T47D (cell line): ENCODE measurements around the gene DPH1.

GRCh38 chr17:1775062-1775261, 13.1 kb downstream of the SERPINF1 start:
- RRBS: no CpG with 5 or more reads among the region's 4 CpGs

GRCh38 chr17:1783185-1784316, 21.7 kb downstream of the SERPINF1 start:
- RRBS: 73% methylated on average over 4 of the region's 32 CpGs

DNA sequence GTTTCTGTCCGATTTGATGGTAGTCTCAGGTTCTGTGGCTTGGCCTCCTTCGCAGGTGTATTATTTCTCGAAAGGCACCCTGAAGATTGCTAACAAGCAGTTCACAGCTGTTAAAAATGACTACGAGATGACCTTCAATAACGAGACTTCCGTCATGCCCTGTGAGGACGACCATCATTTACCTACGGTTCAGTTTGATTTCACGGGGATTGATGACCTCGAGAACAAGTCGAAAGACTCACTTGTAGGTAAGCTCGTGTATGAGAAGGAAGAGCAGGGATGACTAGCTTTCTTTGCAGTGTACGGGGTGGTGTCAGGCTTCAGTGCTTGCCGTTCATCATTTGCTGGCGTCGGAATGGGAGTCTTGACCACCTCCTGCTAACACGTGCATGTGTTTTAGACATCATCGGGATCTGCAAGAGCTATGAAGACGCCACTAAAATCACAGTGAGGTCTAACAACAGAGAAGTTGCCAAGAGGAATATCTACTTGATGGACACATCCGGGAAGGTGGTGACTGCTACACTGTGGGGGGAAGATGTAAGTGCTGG, 49.4 kb downstream of the RPA1 start:
- RRBS: no CpG with 5 or more reads among the region's 20 CpGs

GRCh38 chr17:2027658-2028024, 2.3 kb upstream of the DPH1 start:
- RRBS: no CpG with 5 or more reads among the region's 7 CpGs

DNA sequence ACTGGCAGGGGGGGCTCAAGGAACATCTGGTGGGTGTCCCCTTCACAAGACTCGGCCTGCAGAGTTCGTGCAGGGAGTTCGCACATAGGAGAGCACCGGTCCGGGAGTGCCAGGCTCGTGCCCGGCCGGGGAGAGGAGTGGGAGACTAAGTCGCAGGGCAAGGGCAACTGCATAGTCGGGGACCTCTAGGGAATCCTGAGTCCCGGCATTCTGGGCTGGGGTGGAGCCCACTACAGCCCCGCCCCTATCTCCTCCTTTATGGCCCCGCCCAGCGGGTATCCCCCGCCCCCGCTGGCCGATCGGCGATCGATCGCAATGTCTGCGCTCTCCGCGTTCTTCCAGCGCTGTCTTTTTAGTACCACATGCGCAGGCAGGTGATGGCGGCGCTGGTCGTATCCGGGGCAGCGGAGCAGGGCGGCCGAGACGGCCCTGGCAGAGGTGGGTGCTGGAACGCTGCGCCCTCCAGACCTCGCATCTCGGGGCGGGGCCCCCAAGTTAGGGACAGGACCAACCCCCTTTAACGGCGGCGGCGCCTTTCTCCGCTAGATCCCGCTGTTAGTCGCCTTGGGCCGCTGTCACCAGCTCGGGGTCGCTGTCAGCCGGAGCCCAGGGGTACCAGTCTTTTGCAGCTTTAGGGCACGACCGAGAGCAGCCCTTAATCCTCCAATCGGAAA, at the start of gene DPH1:
Gene DPH1 (plus strand): TSS at position 361 of the 674 bp plus-strand sequence.
- RRBS: 2% methylated on average over 2 of the region's 53 CpGs

- RRBS: no CpG with 5 or more reads among the region's 9 CpGs
Observed at GRCh38 chr17:2062406-2063103, 7.7 kb downstream of the HIC1 start.

GRCh38 chr17:2173009-2173461, 118.1 kb downstream of the HIC1 start:
- RRBS: no CpG with 5 or more reads among the region's 1 CpG

GRCh38 chr17:2176457-2176798, 121.5 kb downstream of the HIC1 start:
- RRBS: no CpG with 5 or more reads among the region's 5 CpGs

GRCh38 chr17:2215499-2216232, 87.9 kb downstream of the SMG6 start:
- RRBS: no CpG with 5 or more reads among the region's 18 CpGs

DNA sequence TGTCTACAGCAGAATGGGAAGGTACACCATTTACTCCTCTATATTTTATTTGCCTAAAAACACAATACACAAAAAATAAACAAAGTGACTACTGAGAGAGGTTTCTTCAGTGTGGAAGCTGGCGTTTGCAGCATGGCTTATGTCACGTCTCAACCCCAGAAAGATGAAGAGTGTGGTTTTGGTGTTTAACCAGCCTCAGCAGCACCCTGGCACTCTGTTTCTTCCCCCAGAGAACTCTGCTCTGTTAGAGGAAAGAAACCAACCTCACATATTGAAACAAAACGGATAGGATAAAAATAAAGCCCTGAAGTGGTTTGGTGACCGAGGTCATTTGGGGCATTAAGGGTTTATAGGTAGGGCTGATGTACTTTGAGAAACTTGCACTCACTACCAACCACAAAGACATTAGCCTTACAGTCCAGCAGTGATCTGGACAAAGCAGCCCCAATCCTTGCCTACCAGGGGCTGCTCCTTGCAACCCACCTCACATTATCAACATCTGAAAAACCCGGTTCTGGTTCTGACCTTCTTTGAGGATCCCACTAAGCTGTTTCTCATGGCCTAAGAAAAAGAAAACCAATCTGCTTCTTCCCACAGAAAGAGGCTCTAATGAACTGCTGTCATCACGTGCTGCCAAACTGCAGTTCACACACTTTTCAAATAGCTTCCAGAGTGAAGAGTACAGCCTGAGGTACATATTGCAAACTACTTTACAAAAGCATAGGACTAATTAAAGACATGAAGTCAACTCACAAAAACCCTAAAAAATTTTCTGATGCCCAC, 37.0 kb downstream of the SMG6 start:
- RRBS: no CpG with 5 or more reads among the region's 6 CpGs

GRCh38 chr17:2304101-2304388, 295 bp downstream of the SRR start:
- RRBS: 2% methylated on average over 6 of the region's 12 CpGs

DNA sequence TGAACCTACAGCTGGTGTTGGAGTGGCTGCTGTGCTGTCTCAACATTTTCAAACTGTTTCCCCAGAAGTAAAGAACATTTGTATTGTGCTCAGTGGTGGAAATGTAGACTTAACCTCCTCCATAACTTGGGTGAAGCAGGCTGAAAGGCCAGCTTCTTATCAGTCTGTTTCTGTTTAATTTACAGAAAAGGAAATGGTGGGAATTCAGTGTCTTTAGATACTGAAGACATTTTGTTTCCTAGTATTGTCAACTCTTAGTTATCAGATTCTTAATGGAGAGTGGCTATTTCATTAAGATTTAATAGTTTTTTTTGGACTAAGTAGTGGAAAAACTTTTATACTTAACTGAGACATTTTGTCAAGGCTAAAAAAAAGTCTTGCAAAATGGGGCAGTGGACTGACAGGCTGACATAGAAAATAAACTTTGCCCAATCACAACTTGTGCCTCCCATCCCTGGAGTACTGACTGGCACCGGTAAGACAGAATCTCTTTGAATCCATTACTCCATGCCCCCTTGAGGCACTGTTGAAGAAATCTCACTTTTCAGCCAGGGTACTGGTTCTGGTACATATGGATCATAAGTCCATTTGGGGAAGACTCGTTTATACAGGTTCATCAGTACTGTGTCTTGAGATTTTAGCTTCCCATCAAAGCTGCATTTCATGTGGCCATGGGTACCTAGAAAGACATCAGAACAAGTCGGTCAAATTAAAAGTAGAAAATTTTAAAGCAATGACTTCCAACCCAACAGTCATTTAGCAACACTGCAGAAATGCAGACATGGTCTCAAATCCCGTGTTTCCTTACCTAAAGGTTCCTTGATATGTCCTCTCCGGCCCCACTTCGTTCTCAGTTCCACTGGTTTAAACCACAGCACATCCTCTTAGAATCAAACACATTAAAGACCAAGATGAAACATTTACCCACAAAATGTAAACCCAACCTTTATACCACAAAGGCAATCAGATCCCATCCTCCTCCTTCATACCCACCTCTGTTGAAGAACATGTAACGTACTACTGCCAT, 12.2 kb downstream of the TSR1 start:
- RRBS: no CpG with 5 or more reads among the region's 7 CpGs

DNA sequence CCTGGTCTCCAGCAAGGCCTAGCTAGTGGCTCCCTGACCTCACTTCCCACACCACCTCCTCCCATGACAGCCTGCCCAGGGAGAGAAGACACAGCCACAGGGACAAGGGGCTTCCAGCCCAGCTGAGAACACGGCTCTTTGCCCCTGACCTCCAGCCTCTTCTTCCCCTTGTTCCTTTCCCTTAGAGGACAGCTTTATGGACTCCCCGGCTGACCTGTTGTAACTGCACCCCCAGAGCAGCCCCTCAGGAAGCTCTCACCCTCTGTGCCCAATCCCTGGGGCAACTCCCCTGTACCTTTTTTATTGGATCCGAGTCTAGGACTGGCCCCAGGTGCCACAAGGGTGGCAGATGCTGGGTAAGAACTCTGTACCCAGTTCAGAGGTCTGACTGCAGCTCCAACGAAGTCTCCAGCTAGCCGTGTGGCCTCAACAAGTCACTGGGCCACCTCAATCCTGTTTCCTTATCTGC, 17.5 kb downstream of the MNT start:
- RRBS: no CpG with 5 or more reads among the region's 5 CpGs

DNA sequence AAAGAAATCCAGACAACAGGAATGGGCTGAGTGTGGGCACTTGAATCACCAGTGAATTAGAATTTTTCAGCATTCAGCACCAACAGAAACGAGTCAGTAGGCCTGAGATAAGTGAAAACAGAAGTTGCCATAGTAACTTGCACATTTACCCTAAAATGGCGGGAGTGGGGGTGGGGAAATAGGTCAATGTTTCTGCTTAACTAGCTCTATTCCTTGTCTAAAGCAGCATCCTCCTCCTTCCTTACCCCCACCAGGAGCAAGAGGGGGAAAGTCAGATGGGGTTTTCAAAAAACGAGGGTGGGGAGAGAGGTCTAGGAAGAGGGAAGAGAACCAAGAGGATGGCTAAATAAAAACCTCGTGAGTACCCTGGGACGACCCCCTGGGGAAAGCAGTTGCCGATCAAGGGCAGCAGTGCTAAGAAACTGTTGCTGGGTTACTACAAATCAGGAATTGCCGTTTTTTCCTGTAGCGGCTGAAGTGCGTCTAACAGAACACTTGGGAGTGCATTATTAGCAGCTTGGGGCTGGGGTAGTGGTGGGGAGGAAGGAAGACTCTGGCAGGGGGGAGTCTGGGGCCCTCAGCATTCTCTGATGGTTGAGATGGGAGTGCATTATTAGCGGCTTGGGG, 34.4 kb upstream of the MNT start:
- RRBS: no CpG with 5 or more reads among the region's 10 CpGs

DNA sequence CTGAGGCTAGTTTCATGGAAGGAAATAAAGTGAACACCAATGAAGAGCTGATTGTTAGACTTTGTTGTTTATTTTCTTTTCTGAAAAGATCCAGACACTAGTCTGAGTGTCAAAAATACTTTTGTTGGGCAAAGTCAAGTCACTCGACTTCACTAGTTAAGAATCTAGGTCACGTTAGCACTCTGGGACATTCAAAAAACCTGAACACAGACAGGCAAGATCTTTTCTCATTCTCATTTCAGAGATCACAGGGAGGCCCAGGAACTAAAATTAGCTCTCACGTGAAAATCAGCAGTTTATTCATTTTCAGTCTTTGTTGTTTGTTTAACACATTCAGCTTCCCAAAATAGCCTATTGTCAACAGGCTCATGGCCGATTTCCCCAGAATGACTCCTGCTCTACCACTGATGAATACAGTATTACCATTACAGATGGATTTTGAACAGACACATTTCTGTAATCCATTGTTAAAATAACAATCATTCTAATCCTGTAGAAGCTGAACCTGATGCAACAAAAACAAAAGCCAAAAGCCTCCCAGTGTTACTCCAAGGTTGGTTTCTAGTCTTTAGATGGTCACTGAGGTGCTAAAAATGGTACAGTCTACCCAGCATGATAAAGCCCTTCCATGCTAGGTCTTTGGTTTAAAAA, 20.6 kb downstream of the METTL16 start:
- RRBS: no CpG with 5 or more reads among the region's 4 CpGs

GRCh38 chr17:2542558-2542948, 30.9 kb upstream of the METTL16 start:
- RRBS: no CpG with 5 or more reads among the region's 7 CpGs

GRCh38 chr17:2704972-2705993, 6.3 kb downstream of the CLUH start:
- RRBS: no CpG with 5 or more reads among the region's 15 CpGs

GRCh38 chr17:2712090-2712736, 649 bp upstream of the CLUH start:
- RRBS: no CpG with 5 or more reads among the region's 38 CpGs

DNA sequence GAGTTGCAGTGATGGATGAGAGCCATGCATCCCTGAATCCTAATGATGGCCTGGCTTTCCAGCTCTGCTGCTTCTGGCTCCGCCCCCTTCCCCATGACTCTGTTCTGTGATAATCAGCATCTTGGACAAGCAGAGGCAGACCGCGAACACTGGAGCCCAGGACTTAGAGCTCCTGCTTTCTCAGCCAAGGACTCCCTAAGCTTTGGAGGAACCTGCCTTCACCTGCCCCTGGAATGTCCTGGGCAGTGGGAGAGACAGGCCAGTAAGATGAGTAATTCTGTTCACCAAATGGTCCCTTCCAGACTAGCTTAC, 12.5 kb downstream of the CCDC92B start:
- RRBS: no CpG with 5 or more reads among the region's 3 CpGs

DNA sequence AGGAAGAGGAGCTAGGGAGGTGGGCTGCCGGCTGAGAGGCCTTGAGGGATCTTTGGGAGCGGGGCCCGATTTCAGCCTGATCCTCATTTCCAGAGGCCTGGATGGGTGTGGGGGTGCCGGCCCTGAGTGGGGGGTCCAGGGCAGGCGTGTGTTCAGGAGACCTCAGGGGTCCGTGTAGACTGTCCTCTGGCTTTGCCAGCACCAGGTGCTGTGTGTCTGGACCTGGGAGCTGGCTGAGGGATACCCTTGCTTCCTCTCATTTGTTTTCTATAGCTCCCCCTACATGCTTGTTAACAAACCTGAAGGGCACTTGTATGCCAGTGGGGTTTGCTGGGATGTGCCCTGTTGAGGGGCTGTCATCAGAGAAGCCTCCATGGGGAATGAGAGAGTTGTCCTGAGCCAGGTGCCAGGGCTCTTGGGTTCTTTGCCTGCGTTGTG, 18.8 kb upstream of the RAP1GAP2 start:
- RRBS: 65% methylated on average over 3 of the region's 7 CpGs